Ishikawa (cell line): ENCODE data around the gene GREM1.

- RRBS, result 10% methylated on average over 66 of the region's 111 CpGs
These were observed at the start of gene GREM1 for GRCh38 chr15:32717469-32718375. Gene GREM1 (plus strand): TSS chr15:32718004.

GRCh38 chr15:32773423-32774002, 55.7 kb downstream of the GREM1 start:
- RRBS, result no CpG with 5 or more reads among the region's 5 CpGs

- RRBS, result no CpG with 5 or more reads among the region's 7 CpGs
These were observed 106.9 kb downstream of the GREM1 start for GRCh38 chr15:32824549-32825301.

GRCh38 chr15:33128655-33129032, 65.9 kb downstream of the FMN1 start:
- RRBS, result no CpG with 5 or more reads among the region's 12 CpGs

DNA sequence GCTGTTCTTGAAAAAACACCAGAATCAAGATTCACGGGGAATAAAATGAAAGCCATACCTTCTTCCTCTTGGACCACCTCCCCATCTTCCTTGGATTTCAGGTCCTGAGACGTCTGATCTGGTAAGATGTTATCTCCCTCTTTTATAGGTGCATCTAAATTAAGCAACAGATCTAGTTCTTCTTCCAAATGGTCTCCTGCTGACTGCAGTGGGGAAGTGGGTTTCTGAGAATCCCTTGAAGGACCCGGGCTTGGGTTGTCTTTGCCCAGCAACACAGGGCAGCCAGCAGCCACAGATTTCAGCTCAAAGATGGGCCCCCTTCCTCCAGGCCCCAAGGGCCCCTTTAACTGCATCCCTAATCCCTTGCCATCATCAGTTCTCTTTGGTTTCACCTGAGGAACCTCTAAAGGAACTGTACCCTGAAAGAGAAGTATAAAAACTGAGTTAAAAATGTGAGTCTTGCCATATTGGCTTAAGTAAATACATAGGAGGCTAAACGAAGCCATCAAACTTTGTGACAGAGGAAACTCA, 100.8 kb upstream of the CHRM5 start:
- RRBS, result no CpG with 5 or more reads among the region's 4 CpGs

DNA sequence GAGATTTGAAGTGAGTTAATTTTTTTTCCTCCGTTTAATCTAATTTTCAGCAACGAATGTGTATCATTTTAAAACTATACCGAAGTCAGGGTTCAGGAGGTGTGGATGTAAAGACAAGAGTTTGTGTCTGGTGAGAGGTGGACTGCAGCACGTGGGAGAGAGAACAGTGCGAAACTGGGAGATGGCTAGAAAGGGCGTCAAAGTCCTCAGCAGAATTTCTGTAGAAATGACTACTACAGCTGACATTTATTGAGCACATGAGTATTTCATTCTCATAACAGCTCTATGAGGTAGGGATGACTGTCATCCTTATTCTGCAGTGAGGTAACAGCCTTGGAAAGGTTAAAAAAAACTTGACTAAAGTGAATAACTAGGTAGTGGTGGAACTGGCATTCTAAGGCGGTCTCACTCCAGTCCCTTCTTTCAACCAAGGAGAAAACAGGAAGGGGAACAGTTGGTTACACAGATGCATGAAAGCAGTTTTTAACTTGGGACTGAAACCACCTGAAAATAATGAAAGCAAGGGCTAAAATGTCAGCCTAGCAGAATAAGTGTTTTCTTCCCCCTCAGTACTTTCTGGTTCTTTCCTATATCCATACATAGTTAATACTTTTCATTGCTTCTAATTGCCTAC, 605 bp upstream of the AVEN start:
- RRBS, result no CpG with 5 or more reads among the region's 7 CpGs

DNA sequence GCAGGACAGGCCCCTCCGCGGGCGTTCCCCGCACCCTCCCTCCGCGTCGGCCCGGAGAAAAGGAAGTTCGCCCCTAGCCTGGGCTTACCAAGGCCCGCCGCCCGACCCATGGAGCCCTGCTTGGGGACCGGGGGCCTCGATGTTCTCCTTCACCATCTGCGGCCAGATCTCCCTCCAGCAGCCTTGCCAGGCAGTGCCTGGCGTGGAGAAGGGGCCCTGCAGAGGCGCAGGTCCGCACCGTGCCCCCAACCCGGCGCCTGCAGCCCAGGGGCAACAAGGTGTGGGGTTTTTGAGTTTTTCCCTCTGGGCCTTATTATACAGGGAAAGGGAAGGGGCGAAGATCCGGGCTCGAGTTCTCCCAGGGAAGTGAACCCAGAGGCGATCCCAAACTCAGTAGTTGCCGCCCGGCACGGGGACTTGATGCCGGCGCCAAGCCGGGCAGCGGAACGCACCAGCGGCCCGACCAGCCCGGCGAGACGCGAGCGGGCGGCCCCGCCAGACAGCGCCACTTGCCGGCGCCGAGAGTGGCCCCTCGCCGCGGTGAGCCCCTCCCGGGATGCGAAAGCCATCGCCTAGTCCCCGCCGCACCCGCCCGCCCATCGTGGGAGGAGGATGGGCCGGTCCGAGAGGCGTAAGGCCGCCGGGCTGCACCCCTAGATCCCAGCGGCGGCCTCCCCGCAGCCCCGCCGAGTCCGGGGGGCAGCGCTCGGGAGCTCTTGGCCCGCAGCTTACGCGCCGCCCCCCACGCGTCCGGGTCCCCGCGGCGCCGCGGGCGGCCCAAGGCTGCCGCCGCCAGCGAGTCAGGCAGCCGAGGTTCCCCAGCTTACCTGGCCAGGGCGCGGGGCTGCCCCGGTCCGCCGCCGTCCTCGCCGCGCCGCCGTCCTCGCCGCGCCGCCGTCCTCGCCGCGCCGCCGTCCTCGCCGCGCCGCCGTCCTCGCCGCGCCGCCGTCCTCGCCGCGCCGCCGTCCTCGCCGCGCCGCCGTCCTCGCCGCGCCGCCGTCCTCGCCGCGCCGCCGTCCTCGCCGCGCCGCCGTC, 720 bp downstream of the GOLGA8A start:
- RRBS, result 19% methylated on average over 55 of the region's 143 CpGs

DNA sequence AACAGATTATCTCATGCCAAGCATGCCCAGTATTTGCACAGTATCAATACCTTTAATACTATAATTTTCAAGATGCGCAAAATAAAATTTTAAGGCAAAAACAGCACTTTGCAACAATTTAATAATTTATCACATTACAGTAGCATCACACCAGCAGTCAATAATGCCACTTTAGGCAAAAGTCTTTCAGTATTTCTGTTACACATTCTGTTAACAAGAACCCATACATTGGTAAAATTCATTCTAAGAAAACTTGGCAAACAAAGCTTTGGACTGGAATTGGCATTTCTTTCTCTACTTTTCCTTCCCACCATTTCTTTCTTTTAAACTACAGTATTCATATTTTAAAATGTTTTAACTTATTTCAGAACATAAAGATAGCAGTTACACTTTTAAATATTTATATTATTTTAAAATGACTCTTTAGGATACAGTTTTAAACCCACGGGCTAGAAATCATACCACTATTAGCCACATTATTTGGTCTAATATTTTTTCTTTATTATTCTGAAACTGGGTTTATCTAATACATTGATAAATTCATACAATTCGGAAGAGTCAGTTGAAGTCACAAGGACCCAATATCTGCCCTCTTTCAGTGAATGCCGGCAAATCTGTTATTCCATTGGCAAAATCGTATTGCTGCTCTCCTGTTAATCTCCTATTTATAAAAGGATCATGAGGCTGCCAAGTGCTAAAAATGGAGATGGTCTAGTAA, 58.1 kb downstream of the GOLGA8B start:
- RRBS, result no CpG with 5 or more reads among the region's 5 CpGs

GRCh38 chr15:34793632-34794502, 1.5 kb downstream of the ACTC1 start:
- RRBS, result no CpG with 5 or more reads among the region's 4 CpGs

DNA sequence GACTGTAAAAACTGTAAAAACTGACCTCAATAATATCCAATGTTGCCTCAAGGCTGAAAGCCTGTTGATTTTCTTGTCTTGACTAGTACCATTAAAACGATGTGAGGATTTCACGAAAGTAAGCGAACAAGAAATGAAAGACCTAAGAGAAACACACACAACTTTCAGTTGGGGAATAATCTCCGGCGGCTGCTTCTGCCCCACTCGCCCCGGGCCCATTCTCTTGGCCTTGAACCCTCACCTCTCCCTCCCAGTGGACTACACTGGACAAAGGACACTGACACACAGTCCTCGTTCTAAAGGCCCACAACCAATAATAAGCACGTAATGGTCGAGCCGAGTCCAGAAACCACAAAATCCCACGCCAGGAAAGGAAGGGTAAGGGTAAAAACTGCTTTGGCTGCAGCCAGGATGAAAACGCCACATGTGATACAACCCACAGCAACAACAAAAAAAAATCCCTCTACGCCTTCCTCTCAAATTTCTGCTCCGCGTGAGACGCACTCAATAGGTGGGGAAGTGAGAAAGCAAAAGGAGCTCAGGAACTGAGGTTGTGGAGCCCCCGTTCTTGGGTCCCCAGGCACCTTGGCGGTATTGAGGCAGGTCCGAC, 450 bp downstream of the ZNF770 start:
- RRBS, result no CpG with 5 or more reads among the region's 20 CpGs

GRCh38 chr15:35058660-35059080, 26.4 kb downstream of the NANOGP8 start:
- RRBS, result no CpG with 5 or more reads among the region's 6 CpGs

DNA sequence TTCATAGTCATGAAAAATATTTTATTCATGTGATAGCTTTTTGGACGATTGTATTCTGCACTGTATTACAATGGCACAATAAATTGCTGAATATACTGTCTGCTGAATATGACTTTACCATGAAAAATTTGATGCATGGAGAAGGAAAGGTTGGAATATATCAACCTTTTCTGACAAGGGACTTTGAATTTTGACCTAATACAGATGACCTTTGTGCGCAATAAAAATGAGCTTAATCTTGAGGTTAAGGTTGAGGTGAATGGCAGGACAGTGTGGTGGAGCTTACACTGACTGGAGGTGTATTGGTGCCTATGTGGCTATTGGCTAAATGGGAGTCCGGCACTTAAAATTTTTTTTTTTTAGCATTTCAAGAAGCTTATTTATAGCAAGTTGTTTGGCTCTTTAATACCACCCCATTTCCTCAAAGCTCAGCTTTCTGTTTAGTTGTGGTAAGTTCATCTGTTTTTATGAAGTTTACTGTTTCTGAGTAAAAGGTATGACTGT, 15.1 kb downstream of the CDIN1 start:
- RRBS, result no CpG with 5 or more reads among the region's 3 CpGs

GRCh38 chr15:36599493-36599946, 20.1 kb downstream of the CDIN1 start:
- RRBS, result no CpG with 5 or more reads among the region's 3 CpGs

- RRBS, result no CpG with 5 or more reads among the region's 9 CpGs
These were observed 33.7 kb downstream of the CDIN1 start for GRCh38 chr15:36613143-36613596.

DNA sequence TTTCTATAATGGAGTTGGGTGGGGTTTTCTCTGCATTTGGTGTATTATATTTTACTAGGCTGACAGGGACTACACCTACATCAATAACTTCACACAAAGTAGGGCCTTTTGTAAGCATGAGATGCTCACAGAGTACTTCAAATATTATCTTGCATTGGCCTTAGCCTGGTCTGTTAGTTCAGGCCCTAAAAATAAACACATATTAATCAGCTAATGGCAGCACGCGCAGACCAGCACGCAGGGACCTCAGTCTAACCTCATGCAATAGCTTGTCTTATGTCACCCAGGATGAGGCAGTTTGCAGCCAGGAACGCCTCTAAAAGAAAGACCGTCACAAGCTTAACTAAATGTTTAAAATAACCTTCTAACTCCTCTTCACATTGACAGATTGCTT, 212.3 kb downstream of the CDIN1 start:
- RRBS, result no CpG with 5 or more reads among the region's 5 CpGs

GRCh38 chr15:37045491-37046407, 54.6 kb downstream of the MEIS2 start:
- RRBS, result no CpG with 5 or more reads among the region's 14 CpGs

DNA sequence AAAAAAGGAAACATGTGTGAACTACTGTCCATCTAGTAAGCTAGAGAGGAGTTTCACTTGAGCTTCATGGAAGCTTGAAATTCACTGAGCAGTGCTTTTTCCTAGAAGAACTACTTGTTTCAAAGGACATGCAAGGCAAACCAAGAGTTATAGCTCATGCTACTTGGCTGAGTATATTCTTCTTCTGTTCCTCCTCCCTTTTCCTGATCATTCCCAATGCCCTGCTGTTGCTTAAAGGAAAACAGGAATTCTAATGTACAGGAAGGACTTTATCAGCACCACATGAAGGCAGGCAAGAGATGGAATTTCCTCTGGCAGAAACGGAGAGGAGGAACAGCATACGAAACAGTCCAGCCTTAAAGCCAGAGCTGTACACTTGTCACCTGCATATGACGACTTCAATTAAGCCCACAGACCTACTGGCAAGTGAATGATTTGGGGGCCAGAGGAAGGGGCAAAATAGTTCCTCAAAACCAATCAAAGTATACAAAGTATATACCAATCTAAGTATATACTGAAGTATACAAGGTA, 15.7 kb downstream of the MEIS2 start:
- RRBS, result no CpG with 5 or more reads among the region's 3 CpGs

GRCh38 chr15:37093462-37094000, 6.8 kb downstream of the MEIS2 start:
- RRBS, result no CpG with 5 or more reads among the region's 9 CpGs